T47D (cell line): ENCODE data around the genes MYLK4 and SERPINB9.

- RRBS, result no CpG with 5 or more reads among the region's 5 CpGs
Measured at GRCh38 chr6:2225425-2226131, 19.8 kb downstream of the GMDS start.

- RRBS, result no CpG with 5 or more reads among the region's 3 CpGs
Measured at GRCh38 chr6:2389350-2389594, 143.9 kb upstream of the GMDS start.

DNA sequence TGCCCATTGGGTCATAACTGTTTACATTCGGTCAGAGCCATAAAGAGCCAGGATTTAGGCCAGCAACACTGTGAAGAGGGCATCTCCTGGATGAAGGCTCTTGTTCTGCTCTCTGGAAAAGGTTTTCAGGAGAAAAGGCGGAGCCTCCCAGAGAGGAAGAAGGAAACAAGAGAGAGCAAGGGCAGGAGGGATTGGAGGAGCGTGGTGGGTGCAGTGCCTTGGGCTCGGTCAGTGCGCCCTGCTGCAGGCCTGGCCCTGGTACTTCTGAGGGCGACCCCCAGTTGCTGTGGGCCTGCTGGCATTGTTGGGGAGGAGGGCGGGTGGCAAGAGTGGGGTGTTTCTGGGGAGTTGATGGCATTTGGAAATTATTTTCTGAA lies 248.4 kb downstream of the MYLK4 start:
- RRBS, result no CpG with 5 or more reads among the region's 7 CpGs

- RRBS, result no CpG with 5 or more reads among the region's 4 CpGs
Measured at GRCh38 chr6:2732637-2733103, 18.1 kb downstream of the MYLK4 start.

- RRBS, result no CpG with 5 or more reads among the region's 5 CpGs
Measured at GRCh38 chr6:2750670-2751114, at the start of gene MYLK4. MYLK4 (minus strand) TSS chr6:2750922.

DNA sequence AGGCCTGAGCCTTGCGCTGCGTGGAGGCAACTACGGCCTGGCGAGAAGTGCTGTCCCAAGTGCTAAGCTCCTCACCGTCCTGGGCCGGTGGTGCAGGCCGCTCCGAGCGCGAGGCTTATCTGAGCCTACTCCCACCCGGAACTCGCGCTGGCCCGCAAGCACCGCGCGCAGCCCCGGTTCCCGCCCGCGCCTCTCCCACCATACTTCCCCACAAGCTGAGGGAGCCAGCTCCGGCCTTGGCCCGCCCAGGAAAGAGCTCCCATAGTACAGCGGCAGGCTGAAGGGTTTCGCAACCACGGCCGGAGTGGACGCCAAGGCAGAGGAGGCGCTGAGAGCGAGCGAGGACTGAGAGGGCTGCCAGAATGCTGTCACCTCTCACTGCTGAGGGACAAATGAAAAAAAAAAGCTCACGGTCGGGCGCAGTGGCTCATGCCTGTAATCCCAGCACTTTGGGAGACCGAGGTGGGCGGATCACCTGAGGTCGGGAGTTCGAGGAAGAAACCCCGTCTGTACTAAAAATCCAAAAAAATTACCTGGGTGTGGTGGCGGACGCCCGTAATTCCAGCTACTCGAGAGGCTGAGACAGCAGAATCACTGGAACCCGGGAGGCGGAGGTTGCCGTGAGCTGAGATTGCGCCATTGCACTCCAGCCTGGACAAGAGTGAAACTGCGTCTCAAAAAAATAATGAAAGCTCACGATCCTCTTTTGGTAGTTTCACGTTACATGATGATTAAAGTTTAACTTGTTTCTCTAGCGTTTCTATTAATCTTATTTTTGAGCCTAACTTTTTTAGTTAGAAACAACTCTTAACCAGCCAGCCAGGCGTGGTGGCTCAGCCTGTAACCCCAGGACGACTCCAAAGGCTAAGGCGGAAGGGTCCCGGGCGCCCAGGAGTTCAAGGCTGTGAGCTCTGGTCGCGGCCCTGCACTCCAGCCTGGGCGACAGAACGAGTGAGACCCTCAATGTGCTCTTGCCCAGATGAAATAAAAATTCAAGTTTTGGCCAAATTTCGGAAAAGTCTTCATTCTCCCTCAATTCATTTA lies 1.4 kb upstream of the WRNIP1 start:
- RRBS, result 98% methylated on average over 10 of the region's 61 CpGs

- RRBS, result 1% methylated on average over 8 of the region's 17 CpGs
Measured at GRCh38 chr6:2766353-2766642, 1.1 kb downstream of the WRNIP1 start.

- RRBS, result no CpG with 5 or more reads among the region's 16 CpGs
Measured at GRCh38 chr6:2769921-2770594, 4.9 kb downstream of the WRNIP1 start.

DNA sequence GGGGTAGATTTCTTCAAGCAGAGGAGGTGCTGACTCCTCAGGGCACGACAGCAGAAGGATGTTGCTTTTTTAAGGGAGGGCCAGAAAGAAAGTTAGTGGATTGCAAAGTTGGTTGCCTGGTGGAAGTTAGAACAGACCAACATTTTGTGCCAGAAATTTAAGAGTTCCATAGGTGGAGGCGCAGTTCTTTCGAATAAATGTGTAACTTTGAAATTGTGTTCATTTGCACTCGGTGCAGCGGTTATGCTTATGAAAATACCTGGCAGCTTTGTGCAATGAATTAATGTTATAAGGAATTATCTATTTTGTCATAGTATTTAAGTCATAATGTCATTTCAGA lies 20.0 kb downstream of the WRNIP1 start:
- RRBS, result no CpG with 5 or more reads among the region's 5 CpGs

DNA sequence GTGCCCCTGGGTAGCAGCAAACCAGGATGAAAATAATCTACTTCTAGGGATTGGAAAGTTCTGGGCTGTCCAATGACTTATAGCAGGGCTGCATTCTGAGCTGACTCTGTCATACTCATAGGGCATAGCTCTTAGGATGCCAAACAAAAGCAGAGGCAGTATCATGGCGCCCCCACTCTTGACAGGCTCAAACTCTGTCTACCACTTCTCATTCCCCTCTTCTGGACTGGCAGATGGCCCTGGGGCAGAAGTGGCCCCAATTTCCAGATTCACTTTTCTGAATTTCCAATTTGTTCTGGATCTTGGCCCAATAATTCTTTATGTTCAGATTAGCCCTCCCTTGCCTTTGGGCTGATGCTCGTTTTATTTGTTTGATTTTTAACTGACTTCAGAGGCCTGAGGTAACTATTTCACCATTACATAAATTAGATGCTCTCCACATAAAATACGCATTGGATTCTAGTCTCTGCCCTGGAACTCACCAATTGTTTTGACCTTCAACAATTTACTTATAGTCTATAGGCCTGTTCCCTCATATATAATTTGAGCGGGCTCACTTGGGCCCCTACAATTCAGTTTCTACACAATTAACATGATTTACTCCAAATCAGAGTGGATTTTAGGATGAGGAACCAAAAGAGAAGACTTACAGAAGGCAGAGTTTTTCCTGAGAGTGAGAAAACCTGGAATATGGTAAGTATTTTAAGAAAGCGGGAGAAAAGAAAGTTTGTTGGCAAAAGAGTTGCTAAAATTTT lies 10.0 kb downstream of the SERPINB1 start:
- RRBS, result no CpG with 5 or more reads among the region's 5 CpGs

- RRBS, result no CpG with 5 or more reads among the region's 12 CpGs
Measured at GRCh38 chr6:2833193-2834245, 8.1 kb downstream of the SERPINB1 start.

GRCh38 chr6:2853543-2854240 lies 12.0 kb upstream of the SERPINB1 start:
- RRBS, result no CpG with 5 or more reads among the region's 13 CpGs

- RRBS, result no CpG with 5 or more reads among the region's 8 CpGs
Measured at GRCh38 chr6:2858558-2859697, 17.3 kb upstream of the SERPINB1 start.

GRCh38 chr6:2903151-2903790 lies at the start of gene SERPINB9:
SERPINB9 (minus strand) TSS chr6:2903309.
- RRBS, result 80% methylated on average over 4 of the region's 63 CpGs

DNA sequence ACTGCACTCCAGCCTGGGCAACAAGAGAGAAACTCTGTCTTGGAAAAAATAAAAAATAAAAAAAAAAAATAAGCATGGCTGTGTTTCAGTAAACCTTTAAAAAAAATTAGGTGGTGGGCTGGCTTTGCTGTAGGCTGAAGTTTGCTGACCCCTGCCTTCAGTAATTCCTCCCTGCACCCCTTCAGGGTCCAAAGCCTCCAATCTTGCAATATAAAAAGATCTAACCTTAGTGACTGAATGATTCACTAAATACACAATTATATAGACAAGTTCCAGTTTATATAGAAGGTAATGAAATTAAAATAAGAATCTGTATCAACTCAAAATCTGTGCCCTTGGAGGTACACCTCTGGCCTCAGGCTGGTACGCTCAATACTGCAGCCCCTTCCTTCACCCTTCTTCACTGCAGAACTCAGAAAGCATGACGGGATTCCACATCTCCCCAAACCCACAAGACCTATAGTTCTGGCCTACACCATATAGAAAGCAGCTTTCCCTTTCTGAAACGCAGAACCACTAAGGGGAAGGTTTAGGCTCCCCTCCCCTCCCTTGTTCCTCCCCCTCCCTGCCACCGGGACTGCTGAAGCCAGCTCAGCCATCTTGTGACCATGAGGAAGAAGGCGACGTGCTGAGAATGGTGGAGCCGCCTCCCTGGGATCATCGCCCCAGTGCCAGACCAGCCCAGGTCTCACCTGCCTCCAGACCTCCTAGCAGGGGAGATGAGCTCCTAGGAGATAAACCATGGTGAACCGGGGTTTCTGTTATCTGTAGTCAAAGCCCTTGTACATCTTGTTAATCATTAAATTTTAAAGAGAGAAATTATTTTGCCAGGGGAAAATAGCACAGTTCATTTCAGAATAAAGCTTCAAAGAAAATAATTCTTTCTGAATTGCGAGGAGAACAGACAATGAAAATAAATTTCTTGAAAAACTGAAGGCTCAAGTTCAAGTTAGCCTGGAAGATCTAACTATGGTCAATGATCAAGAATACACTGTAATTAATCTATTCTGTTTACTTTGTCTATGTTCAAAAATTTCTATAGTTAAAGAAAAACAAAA lies 19.7 kb downstream of the SERPINB6 start:
- RRBS, result no CpG with 5 or more reads among the region's 10 CpGs

DNA sequence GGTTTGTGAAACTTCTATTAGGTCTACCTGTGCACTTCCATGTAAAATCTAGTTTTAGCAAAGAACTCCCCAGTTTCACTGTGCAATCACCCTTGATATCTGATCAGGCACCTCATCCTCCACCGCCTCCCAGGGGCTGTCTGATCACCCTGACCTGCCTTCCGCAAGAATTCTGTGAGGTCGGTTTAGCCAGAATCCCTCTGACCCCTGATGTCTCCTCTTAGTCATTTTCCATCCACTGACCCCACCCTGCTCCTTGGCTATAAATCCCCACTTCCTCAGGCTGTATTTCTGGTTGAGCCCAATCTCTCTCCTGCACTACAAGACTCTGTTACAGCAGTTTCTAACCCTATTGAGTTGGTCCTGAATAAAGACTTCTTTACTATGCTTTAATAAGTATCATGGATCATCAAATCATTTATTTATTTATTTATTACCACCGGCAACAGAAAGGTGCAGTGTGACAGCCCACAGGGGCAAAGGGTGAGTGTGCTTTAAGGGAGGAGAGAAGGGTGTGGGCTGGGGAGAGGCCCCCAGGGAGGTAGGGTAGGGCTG lies 11.1 kb upstream of the SERPINB6 start:
- RRBS, result no CpG with 5 or more reads among the region's 4 CpGs

- RRBS, result 1% methylated on average over 12 of the region's 36 CpGs
Measured at GRCh38 chr6:2988974-2989438, 10.7 kb upstream of the NQO2 start.

DNA sequence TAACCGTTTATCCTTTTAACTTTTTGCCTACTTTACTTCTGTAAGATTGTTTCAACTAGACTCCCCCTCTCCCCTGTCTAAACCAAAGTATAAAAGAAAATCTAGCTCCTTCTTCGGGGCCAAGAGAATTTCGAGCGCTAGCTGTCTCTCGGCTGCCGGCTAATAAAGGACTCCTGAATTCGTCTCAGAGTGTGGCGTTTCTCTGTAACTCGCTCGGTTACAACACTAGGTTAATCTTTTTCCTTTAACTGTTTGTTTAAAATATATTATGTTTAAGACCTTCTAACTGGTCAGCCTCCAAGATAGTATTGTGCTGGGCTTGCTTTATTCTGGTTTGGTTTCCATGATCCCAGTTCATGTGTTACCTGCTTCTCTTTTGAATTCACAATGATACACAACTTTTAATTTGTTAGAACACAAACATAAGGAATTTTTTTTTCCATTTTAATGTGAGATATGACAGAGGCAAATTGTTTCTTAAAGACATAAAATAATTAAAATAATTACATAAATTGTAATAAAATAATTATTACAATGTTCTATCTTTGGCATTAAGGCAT lies 8.6 kb upstream of the NQO2 start:
- RRBS, result no CpG with 5 or more reads among the region's 10 CpGs

DNA sequence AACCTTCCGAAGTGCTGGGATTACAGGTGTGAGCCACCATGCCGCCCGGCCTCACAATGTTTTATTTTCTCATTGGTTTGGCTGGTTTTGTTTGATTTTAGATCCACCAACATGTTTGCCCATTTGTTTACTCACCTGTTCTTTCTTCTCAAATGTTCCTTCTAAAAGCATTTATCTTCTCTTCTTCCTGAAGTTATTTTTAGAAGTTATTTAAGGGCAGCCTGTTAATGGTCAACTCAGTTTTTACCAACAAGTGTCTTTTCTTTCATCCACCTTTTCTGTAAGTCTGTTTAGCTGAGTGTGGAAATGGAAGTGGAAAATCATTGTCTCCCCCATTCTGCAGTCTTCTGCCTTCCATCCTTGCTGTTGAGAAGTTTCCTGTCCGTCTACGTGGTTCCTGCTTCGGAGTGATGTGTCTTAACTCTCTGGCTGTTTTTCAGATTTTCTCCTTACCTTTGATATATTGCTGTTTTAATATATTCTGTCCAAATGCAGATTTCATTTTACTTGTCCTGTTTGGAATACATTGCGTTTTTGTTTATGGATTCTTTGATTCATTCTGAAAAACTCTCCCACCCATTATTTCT lies 16.6 kb downstream of the BPHL start:
- RRBS, result no CpG with 5 or more reads among the region's 7 CpGs

DNA sequence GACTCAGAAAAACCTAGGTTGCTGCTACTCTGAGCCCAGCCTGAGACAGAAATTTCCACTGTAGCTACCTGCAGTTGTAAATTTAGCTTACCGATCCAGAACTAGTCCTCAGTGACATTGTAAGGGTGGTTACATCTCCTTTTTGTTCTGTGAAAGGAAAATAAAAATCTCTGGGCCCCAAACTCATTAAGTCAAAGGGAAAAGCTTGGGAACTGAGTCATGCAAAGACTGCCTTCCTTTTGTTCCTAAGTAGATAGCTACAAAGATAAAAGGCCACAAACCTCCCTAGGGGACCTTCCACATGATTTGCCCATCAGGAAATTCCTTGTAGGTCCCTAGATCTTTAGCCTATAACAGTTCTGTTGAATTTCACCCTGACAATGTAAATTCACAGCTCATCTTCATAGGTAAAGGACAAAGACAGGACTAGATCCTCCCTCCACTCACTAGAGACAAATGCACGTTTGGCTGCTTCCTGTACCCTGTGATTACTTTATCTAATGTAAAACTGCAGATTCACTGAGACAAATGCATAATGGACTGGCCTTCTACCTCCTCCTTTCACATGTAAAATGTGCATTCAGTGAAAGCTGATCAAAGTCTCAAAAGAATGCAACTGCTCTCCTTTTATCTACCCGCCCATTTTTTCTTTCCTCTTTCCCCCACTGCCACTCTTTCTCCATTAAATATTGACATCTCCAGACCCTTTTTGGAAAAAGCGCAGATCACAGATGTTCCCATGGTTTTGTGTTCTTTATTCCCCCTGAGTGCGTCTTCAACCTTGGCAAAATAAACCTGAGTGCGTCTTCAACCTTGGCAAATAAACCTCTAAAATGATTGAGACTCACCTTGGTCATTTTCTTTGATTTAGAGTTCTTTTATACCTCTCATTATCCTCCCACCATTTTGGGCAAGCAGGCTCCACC lies 8.9 kb upstream of the TUBB2A start:
- RRBS, result no CpG with 5 or more reads among the region's 6 CpGs